Thyroid gland (tissue), 7 donors: ENCODE measurements around the genes WIPI1, PRKAR1A and ABCA9.

GRCh38 chr17:67398411-67398918 is 21.4 kb downstream of the PITPNC1 start:
- PRO-cap, 2 experiments, result no peak in any of the 2 experiments
- RAMPAGE, long total RNA, 5 experiments, result no peak in any of the 5 experiments

DNA sequence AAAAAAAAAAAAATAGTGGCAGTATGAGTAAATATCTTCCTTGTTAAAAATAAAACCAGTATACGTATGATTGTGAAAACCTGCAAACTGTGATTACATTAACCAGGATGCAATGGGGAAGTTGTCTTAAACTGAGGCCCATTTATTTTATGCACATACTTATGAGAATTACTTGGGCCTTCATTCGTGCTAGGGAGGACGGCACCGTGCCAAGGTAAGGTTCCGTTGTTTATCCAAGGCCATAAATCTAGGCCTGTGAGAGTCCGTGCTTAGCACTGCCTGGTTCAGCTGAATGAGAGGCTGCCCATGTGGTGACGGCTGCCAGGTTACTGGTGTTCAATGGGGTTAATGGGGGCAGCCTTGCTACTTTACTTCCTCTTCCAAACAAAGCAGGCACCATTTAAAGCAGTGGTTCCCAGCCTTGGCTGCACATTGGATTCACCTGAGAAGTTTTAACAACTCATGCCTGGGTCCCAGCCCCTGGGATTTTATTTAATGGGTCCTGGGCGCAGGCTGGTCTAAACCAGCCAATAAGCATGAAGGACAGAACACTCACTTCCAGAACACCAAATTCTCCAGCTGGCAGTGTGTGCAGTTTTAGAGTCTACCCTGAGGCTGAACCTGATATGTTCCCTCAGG is 135.0 kb upstream of the NOL11 start:
- PRO-cap, 2 experiments, result no peak in any of the 2 experiments
- RAMPAGE, long total RNA, 5 experiments, result no peak in any of the 5 experiments

GRCh38 chr17:67606869-67607246 is 110.9 kb upstream of the NOL11 start:
- PRO-cap, 2 experiments, result no peak in any of the 2 experiments
- RAMPAGE, long total RNA, 5 experiments, result no peak in any of the 5 experiments

DNA sequence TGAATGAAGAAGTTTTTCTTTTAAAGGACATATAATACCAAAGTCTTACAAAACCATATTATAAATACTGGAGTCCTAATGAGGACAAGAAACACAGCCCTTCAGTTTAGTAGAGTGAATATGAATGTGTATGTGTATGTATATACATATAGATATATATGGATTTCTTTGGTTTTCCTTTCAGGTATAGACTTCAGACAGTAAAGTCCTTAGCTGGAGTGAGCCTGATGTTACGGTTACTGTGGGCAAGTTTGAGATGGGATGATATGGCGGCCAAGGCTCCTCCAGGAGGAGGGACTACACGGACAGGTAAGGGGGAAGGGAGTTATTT is 77.8 kb downstream of the C17orf58 start:
- PRO-cap, 2 experiments, result no peak in any of the 2 experiments
- RAMPAGE, long total RNA, 5 experiments, result no peak in any of the 5 experiments

GRCh38 chr17:68019633-68021003 is 15.4 kb upstream of the KPNA2 start:
- PRO-cap, 2 experiments, result peak in 2 of 2 experiments; most common plus-strand start chr17:68020114 (in 1); most common minus-strand start chr17:68019936 (in 1)
- RAMPAGE, long total RNA, 5 experiments, result no peak in any of the 5 experiments

GRCh38 chr17:68040356-68041127 is 5.0 kb downstream of the KPNA2 start:
- PRO-cap, 2 experiments, result no peak in any of the 2 experiments
- RAMPAGE, long total RNA, 5 experiments, result no peak in any of the 5 experiments

DNA sequence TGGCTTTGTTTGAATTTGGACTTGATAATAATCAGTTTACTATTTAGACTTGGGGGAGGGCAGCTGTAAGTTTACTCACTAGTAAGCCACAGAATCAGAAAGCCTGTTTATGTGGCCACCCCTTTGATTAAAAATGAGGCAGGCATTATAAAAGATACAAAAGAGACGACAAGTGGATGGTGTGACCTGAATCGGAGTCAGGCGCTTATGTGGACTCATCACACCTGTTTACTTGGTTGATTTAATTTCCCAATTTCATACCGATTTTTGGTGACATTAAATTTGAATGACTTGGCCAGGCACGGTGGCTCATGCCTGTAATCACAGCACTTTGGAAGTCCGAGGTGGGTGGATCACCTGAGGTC is 9.0 kb downstream of the KPNA2 start:
- PRO-cap, 2 experiments, result no peak in any of the 2 experiments
- RAMPAGE, long total RNA, 5 experiments, result no peak in any of the 5 experiments

GRCh38 chr17:68200473-68201383 is 47.1 kb upstream of the AMZ2 start:
- PRO-cap, 2 experiments, result peak in 1 of 2 experiments; most common minus-strand start chr17:68200961 (in 1)
- RAMPAGE, long total RNA, 5 experiments, result no peak in any of the 5 experiments

- PRO-cap, 2 experiments, result peak in 2 of 2 experiments; most common plus-strand start chr17:68205472 (in 1); most common minus-strand start chr17:68205336 (in 2)
- RAMPAGE, long total RNA, 5 experiments, result no peak in any of the 5 experiments
Observed at GRCh38 chr17:68205199-68205605, 42.6 kb upstream of the AMZ2 start.

DNA sequence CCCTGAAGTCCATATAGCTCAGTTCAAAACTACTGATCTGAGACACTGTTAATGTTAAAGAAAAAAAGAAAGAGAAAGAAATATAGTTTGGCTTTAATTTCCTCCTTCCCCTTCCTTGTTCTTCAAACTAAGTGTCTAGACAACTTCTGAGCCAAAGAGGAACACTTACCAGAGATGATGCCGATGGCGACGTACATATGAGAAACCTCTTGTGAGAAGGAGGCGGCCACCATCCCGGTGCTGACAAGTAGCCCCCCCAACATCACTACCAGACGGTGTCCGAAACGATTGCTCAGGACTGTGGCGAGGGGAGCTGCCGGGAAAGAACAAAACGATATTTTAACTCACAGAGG is 17.2 kb downstream of the SLC16A6 start:
- PRO-cap, 2 experiments, result no peak in any of the 2 experiments
- RAMPAGE, long total RNA, 5 experiments, result no peak in any of the 5 experiments

DNA sequence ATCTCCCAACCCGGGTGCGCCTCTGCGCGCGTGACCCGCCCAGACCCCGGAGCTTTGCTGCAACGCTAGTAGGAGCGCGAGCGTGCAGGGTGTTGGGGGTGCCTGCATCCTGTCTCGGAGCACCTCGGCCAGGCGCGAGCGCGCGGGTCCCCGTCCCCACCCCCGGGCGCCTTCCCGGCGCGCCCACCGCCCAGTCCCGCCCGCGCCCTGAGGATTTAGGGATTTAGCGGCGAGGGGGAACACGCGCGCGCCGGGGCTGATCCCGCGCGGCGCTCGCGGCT is 284 bp downstream of the ARSG start:
- PRO-cap, 2 experiments, result peak in 1 of 2 experiments; most common plus-strand start position 218 of the sequence (in 1); most common minus-strand start position 116 of the sequence (in 1)
- RAMPAGE, long total RNA, 5 experiments, result no peak in any of the 5 experiments

DNA sequence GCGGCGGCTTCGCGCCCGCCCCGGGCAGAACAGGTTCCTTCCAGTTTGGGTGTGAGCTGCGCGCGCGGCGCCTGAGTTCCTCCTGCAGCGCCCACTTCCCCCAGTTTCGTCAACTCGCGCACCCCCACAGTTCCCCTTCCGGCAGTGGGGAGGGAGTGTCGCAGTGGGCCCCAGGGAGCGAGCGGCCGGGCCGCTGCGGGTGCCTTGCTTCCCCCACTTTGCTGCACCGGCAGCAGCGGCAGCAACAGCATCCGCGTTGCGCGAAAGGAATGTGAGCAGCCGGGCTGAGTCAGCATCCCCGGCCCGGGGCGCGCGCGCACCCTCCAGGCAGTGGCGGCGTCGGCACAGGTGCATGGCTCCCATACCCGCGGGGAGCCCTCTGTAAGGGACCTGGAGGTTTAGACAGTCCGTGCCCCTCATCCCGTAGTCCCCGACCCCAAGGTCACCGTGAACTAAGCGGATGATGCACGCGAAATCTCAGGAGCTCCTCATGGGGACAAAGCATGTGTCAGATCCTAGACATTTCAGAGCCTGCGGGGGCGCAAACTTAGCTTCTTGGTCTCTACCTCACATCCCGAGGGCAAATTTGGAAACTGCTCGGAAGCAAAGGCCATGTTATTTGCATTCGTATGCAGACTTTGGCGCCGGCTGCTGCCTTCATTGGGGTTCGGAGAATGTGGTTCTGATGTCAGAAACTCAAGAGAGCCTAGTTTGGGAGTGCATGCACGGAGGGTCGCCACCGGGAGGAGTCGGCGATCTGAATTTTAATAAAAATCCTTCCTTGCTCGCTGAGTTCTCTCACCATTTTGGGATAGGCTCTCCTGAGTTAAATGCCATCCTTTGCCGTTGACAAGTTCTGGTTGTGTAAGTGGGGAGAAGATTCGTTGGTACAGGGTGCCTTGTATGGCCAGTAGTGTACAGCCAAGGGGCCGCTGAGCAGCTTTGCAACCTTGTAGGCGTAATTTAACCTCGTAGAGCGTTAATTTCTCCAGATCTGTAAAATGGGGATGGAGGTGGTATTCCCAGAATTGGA is 941 bp downstream of the ARSG start:
- PRO-cap, 2 experiments, result peak in 1 of 2 experiments; most common plus-strand start position 163 of the sequence (in 1); most common minus-strand start position 31 of the sequence (in 1)
- RAMPAGE, long total RNA, 5 experiments, result no peak in any of the 5 experiments

GRCh38 chr17:68296498-68297277 is 5.4 kb downstream of the ARSG start:
- PRO-cap, 2 experiments, result no peak in any of the 2 experiments
- RAMPAGE, long total RNA, 5 experiments, result no peak in any of the 5 experiments

DNA sequence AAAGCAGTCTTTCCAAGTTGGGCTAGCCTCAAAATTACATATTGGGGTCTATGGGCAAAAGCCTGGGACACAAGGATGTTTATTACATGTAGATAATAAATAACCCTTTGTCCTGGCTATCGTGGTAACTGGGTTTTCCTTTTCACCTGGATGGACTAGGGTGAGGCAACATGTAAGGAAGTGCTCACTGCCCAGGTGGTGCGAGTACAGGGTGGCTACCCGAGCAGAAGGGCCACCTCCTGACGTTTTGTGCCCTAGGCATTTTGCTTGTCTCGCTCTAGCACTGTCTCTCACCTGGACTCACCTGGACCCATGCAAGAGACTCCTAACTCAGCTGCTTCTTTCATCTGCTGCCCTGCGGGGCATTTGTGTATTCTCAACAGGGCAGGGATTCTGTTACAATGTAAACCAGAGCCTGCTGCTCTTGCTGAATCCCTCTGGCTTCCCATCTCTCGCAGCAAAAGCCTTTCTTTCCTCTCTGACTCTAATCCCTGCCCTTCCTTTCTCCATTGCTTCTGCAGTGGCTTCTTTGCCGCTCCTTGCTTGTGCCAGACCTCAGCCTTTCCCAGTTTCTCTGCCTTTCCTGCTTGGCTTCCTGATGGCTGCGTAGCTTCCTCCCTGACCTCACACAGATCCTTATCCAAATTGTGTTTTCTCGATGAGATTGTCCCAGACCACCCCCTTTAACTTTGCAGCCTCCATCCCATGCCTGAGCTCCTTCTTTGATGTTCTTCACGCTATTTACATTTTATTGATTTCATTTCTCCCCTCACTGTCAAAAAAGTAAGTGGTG is 10.1 kb downstream of the ARSG start:
- PRO-cap, 2 experiments, result no peak in any of the 2 experiments
- RAMPAGE, long total RNA, 5 experiments, result no peak in any of the 5 experiments

GRCh38 chr17:68305102-68305683 is 13.9 kb downstream of the ARSG start:
- PRO-cap, 2 experiments, result no peak in any of the 2 experiments
- RAMPAGE, long total RNA, 5 experiments, result no peak in any of the 5 experiments

DNA sequence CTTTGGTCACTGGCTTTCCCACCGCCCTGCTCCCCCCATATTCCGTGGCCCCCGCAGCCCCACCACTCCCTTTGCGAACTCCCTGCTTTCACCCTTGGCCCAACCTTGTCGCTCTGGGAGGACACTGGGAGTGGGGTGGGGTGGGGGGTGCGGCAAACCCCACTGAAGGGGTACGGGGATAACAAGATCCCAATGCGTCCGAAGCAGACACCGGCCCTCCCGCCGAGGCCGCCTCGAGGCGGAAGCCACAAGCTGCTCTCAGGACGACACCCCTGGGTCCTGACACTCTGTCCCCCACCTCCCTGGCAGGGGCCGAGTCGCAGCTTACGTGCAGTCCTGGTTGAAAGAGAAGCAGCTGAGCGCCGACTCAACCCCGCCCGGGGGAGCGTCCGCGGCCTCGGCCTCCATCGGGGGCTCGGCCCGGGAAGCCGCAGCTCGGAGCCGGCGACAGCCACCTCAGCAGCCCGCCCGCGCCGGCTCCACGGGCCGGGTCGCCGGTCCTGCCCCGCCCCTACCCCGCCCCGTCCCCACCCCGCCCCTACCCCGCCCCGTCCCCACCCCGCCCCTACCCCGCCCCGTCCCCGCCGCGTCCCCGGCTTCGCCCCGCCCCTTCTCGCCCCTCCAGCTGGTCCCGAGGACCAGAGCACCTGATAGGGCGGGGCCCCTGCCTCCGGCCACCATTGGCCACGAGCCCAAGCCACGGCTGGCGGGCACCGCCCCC is at the start of gene WIPI1:
TSS of gene WIPI1 (minus strand) at position 483 of the 721 bp plus-strand sequence.
- PRO-cap, 2 experiments, result peak in 2 of 2 experiments; most common minus-strand start position 483 of the sequence (in 2)
- RAMPAGE, long total RNA, 5 experiments, result start-site peak on the minus strand in 1 of 5 experiments, centred at position 465 of the sequence, 857 reads per replicate

- PRO-cap, 2 experiments, result peak in 2 of 2 experiments; most common plus-strand start chr17:68512450 (in 2); most common minus-strand start chr17:68512286 (in 1)
- RAMPAGE, long total RNA, 5 experiments, result start-site peak on the plus strand in 5 of 5 experiments, at chr17:68512405-68512479 at its widest, 2,740 to 9,120 reads per replicate
Observed at GRCh38 chr17:68512186-68512527, at the start of gene PRKAR1A. PRKAR1A (plus strand) TSS chr17:68512430.

GRCh38 chr17:68519833-68520339 is 7.7 kb downstream of the PRKAR1A start:
- PRO-cap, 2 experiments, result no peak in any of the 2 experiments
- RAMPAGE, long total RNA, 5 experiments, result no peak in any of the 5 experiments

GRCh38 chr17:68530620-68531743 is 18.8 kb downstream of the PRKAR1A start:
- PRO-cap, 2 experiments, result no peak in any of the 2 experiments
- RAMPAGE, long total RNA, 5 experiments, result no peak in any of the 5 experiments

DNA sequence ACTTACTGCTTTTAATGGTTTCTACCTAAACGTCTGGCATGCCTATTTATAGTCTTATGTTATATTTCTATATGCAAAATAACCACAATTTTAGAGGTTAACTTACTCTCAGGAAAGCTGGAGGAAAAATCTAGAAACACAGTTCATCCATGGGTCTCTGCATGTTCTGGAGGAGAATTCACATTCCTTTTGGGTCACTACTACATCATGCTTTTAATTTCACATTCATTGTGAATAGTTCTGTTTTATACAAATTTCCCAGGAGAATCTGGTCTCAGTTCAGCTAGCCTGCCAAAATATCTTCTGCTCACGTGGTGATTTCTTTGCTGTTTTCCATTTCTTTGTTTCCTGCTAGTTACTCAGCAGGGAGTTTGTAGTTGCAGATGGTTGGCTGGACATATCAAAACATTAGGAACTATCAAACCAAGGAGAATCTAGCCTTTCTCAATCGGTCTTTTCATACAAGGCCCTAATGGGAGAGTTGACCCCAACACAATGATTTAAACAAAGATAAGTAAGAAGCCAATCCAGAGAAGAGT is at the start of gene ABCA9:
TSS of gene ABCA9 (minus strand) at position 168 of the 539 bp plus-strand sequence.
- PRO-cap, 2 experiments, result peak in 1 of 2 experiments; most common plus-strand start position 403 of the sequence (in 1); most common minus-strand start position 168 of the sequence (in 1)
- RAMPAGE, long total RNA, 5 experiments, result no peak in any of the 5 experiments